M059J (cell line): Measurements from ENCODE around the genes GTF3A, POLR1D and PDX1.

GRCh38 chr13:27163031-27164175 lies 8.2 kb downstream of the USP12 start:
- RAMPAGE, long total RNA: no peak

DNA sequence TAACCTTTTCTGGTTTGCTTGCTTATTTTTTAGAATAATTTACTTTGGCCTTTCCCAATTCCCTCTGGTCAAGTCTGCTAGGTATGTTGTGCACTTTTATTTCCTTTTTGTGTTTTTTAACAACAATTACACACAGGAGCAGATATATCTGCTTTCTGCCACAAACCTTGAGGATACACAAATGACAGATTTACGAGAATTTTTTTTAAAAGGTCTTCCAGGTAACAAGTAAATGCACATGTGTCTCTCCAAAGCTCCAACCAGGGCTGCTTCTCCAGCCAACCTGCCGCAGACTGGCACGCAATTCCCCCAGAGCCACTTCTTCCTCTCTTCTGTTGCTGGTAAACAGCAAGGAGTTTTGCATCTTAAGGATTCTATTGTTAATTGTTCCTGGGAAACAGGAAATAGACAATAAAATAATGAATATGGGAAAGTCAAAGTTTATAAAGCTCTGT lies 6.6 kb upstream of the USP12 start:
- RAMPAGE, long total RNA: no peak

DNA sequence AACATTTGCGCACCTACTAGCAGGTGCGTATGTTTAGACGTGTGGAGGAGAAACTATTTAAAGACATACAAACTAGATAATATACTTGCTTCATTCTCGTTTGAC lies 457 bp upstream of the RPL21 start:
- RAMPAGE, long total RNA: no peak

GRCh38 chr13:27424101-27425224 lies at the start of gene GTF3A:
Gene GTF3A (plus strand): TSS chr13:27424619.
- RAMPAGE, long total RNA: no peak

DNA sequence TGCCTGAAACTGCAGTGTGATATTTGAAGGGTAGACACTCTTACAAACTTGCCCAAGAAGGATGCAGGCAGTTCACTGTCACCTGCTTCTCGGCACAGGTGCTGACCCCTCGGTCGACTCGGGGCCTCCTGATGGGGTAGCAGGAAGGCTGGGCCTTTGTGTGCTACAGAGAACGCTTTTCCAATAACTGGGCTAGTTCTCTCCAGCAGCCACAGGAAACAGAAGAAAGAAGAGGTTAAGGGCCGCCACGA lies 5.2 kb upstream of the MTIF3 start:
- RAMPAGE, long total RNA: no peak

- RAMPAGE, long total RNA: start-site peak on the plus strand at chr13:27621865-27621901, 79 and 35 reads in 2 replicates
Observed at GRCh38 chr13:27621278-27621992, at the start of gene POLR1D. Gene POLR1D (plus strand): TSS chr13:27621892.

DNA sequence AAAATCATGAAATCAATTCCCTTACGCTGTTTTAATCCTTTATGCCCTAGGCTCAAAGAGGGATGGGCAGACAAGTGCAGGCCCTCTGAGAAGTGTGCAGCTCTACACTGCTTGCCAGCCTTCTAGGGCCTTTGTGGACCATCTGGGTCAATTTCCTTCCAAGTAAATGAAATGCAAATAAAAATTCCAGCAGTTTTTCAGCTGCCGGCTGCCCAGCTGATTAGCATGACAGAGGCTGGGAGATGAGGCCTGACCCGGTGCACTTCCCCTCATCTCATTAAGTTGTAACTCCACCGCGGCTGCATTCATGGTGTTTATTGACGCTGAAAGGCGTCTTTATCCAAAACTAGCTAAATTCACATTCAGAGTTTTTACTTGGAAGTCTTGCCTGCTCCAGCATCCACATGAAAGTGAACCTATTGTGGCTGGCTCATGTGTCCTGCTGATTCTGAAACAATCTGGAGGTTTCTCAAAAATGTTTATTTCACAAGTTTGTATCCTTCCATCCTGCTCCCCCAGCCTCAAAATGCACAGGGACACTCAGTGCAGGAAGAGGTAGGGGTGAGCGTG lies 47.4 kb upstream of the GSX1 start:
- RAMPAGE, long total RNA: no peak

- RAMPAGE, long total RNA: no peak
Observed at GRCh38 chr13:27829780-27830331, 37.6 kb downstream of the GSX1 start.

DNA sequence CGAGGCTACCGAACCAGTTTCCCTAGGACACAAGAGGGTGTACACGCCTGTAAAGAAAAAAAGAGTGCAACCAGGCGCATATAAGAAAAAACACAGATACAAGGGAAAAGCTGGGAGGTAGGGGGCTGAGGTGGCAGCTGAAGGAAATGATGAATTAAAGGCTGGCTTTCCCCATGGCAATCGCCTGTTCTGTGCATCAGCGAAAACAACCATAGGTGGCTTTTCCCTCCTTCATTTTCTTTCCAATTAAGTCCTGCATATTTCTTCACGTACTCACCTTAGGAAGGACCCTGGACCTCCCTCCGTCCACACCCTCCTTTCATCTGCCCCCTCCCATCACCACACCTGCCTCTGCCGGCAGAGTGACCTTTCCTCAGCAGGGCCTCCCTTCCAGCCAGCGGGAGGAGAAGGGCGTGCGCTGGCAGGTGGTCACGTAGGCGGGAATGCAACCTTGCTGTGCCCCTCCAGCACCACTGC lies 60.9 kb downstream of the GSX1 start:
- RAMPAGE, long total RNA: no peak

DNA sequence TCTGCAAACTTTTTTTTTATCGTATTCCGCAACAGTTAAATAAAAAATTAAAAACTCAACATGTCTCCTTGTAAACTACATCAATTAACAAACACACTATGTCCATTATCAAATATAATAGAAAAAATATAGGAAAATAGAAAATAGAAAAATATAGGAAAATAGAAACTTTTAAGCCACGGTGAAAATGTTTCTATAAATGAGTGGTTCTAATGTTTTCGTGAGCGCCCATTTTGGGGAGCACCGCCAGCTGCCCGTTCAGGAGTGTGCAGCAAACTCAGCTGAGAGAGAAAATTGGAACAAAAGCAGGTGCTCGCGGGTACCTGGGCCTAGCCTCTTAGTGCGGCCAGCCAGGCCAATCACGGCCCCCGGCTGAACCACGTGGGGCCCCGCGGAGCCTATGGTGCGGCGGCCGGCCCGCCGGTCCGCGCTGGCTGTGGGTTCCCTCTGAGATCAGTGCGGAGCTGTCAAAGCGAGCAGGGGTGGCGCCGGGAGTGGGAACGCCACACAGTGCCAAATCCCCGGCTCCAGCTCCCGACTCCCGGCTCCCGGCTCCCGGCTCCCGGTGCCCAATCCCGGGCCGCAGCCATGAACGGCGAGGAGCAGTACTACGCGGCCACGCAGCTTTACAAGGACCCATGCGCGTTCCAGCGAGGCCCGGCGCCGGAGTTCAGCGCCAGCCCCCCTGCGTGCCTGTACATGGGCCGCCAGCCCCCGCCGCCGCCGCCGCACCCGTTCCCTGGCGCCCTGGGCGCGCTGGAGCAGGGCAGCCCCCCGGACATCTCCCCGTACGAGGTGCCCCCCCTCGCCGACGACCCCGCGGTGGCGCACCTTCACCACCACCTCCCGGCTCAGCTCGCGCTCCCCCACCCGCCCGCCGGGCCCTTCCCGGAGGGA lies at the start of gene PDX1:
TSS of gene PDX1 (plus strand) at position 450 of the 897 bp plus-strand sequence.
- RAMPAGE, long total RNA: no peak

DNA sequence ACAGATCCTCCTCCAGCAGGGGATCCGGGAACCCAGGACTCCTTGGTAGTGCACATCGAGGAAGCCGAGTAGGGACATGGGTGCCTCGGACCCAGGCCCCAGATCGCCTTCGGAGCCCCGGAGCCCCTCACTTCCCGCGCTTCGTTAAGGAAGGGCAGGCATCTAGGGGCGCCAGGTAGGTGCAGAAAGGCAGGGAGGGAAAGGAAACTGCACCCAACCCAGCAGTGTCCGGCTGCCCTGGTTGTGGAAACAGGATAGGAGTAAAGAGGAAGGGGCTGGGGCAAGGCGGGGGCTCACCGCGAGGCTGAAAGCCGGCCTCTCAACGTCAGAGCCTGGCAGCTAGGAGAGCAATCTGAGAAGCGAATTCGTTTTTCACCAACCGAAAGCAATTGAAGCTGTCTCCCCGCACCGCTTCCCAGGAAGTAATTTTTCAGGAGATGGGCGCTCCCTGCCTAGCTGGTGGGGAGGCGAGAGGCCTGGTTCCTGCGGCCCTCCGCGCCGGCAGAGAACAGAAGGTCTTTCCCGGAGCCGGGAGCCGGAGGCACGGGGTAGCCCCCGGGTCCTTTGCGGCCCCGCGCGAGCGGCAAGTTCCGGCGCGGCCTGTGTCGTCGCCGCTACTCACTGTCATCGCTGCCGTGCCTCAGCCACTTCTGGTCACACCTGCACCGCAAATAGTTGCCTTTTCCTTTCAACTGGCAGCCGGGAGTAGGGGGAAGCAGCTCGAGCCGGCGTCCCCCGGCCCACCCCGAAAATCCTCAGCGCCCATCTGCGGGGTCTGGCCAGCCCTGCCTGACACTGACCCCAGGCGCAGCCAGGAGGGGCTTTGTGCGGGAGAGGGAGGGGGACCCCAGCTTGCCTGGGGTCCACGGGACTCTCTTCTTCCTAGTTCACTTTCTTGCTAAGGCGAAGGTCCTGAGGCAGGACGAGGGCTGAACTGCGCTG lies 1.3 kb downstream of the PDX1 start:
- RAMPAGE, long total RNA: no peak

DNA sequence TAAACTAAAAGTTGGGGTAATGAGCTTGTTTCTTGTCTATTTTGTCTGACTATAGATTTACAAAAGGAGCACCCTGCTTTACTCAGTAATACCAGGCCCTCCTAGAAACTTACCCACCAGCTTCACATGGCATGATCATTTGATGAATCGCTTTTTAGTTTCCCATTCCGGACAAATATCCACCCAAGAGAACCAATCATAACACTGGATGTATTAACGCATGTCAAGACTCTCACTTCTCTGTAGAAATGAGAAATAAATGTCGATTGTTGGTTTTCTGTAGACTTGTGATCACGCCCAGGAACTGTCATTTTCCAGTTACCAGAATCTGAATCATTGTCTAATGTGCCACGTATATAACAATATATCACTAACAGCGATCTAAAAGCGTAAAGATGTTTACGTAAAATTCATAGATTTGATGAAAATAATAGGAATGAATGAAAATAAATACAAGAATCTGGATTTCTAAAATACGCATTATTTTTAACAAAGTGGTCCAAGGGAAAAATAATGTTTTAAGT lies 14.1 kb downstream of the CDX2 start:
- RAMPAGE, long total RNA: no peak

- RAMPAGE, long total RNA: no peak
Observed at GRCh38 chr13:28138679-28139527, 558 bp downstream of the PAN3 start.

DNA sequence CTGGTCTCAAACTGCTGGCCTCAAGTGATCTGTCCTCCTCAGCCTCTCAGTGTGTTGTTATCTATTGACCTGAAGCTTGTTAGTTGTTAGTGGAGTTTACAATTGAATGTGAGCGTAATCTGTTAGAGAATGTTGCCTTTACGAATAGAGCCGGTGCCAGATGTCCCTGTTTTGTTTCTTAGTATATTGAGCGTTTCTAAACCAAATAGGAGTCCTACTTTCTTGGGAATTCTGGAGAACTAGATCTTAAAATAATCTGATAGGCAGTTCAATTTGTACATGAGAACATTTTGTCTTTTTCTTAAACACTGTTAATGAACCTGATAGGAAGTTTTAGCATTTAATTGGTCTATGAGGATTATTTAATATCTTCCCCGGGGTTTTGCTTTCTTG lies 1.8 kb downstream of the PAN3 start:
- RAMPAGE, long total RNA: no peak

DNA sequence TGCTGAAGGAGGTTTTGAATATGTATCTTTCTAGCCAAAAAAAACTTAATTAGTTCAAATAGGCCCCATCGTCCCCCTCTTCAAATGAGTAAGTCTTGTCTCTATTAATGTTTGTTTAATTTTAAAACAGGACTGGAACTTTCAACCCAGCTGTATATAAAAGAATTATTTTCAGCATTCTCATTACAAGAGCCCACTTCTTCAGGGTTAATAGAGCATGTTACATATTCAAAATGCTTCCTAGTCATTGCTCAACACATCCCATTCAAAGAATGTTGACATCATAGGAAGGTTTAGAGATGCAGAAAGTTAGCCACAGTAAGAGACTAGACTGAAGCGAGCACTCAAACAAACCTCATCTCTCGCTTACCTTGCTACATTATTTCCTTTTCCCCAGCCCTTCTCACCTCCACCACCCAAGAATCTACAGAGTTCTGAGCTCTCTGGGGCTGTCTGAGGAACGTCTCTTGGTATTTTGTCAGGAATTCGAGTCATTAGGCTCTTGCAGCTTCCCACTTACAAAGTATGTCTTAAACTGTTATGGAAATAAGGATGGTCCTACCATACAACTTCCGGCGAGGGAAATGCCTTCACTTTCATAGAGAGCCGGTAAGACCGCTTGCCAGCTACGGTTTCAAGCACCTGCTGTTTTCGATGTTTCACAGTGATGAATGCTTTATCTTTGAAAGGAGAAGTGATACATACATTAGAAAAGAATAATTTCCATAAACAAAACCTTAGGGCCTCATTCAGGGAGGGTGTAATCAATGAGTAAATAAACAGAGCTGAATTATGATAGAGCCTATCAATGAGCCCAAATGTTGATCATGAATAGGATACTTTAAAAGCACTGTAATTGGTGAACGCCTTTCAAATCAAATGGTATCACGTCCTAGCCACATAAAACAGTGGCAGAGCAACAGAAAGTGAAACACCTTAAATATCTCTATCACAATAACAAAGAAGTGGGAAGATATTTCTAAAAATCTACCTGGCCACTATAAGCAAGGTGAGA lies 65.1 kb downstream of the FLT1 start:
- RAMPAGE, long total RNA: no peak

GRCh38 chr13:28493486-28494204 lies 1.3 kb downstream of the FLT1 start:
- RAMPAGE, long total RNA: no peak

GRCh38 chr13:28494254-28494683 lies 659 bp downstream of the FLT1 start:
- RAMPAGE, long total RNA: no peak

DNA sequence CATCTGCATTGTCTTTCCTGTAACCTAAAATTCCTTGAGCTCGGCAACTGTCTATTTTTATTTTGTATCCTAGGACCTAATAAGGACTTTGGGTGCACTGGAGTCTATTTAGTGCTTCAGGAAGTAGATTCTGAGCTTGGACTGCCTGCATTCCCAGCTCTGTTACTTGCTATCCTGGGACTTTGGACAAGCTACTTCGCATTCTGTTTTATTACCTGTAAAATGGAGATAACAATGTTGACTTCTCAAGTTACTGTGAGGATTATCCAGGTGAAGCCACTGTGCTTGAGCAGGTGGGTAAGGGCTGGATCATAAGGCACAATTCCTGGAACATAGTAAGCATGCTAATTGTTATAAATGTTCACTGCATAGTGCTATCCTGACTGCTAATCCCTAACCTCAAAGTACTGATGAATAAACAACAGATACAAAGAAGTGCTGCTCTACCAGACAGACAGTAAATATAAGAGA lies 50.7 kb upstream of the FLT1 start:
- RAMPAGE, long total RNA: no peak

GRCh38 chr13:28954524-28955149 lies 134.5 kb downstream of the MTUS2 start:
- RAMPAGE, long total RNA: no peak

GRCh38 chr13:29572987-29573642 lies 22.4 kb downstream of the SLC7A1 start:
- RAMPAGE, long total RNA: no peak